SJCRH30 (cell line): ENCODE measurements around the gene PHF21B.

GRCh38 chr22:43126690-43127452 is 16.3 kb downstream of the BIK start:
- RAMPAGE, long total RNA: no peak

DNA sequence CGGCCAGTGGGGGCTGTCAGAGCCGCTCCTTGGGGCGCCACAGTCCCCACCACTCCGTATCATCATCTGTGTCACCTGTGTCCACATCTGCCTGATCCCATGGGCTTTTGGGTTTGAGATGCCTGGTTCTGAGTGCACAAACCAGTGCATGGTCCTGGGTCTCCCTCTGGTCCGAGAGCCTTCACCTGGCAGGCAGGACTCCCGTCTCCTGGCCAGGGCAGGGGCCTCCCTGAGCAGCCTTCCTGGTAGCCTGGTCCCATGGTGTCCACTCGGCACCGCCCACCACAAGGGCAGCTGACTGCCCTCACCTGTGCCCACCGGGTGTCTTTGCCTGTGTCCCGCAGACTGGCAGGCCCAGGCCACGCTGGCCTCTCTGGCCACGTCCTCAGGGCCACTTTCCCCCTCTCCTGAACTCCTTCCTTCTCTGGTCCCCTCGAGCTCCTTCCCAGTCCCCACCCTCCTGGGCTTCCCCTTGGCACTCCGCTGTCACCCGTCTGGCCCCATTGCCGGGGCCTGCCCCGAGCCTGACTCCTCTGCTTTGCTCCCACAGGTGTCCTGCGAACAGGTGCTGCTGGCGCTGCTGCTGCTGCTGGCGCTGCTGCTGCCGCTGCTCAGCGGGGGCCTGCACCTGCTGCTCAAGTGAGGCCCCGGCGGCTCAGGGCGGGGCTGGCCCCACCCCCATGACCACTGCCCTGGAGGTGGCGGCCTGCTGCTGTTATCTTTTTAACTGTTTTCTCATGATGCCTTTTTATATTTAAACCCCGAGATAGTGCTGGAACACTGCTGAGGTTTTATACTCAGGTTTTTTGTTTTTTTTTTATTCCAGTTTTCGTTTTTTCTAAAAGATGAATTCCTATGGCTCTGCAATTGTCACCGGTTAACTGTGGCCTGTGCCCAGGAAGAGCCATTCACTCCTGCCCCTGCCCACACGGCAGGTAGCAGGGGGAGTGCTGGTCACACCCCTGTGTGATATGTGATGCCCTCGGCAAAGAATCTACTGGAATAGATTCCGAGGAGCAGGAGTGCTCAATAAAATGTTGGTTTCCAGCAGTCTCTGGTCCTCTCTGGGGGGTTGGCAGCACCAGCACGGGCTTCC is 14.2 kb downstream of the MCAT start:
- RAMPAGE, long total RNA: no peak

DNA sequence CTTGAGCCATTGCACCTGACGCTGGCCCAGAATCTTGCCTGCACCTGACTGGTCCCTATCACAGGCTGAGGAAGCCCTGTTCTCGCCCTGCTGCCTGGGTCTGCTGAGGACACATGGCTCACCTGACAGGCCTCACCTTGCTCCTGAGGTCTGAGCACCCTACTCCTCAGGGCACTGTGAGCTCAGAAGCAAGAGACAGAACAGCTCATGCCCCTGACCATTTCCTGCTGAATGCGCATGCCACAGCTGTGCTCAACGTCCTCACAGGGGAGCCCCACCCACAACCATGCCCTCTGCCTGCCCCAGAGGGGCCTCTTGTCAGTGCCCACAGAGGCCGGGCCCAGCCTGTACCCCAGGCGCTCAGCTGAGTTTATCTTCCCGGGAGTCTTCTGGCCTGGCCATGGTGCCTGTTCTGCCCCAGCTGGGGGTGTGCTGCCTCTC is 2.8 kb upstream of the TSPO start:
- RAMPAGE, long total RNA: no peak

- RAMPAGE, long total RNA: no peak
Observed at GRCh38 chr22:43188790-43189377, 1.9 kb upstream of the TTLL12 start.

GRCh38 chr22:43238200-43238974 is 51.5 kb upstream of the TTLL12 start:
- RAMPAGE, long total RNA: no peak

- RAMPAGE, long total RNA: no peak
Observed at GRCh38 chr22:43295161-43295731, 47.9 kb downstream of the SCUBE1 start.

DNA sequence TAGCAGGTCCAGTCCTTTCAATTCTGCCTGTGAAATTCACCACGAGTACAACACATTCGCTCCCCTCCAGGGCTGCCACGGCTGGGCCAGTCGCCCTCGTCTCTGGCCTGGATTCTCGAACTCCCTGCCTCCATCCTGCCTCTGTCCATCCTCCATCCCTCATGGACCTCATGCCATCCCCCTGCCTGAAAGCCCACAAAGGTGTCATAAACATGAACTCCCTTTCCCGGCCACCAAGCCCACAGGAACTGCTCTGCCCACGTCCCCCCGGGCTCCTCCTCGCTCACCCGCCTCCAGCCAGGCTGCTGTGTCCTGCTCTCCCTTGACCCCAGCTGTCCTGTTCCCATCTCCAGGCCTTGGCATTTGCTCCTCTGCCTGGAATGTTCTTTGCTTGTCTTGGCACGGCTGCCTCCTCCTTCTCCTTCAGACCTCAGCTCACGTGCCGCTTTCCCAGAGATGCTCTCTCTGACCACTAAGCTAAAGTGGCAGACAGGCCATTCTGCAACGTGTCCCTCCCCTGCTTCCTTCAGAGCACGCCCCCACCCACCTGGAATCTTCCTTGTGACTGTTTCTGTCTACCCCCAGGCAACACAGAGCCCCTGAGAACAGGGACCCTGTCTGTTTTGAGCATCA is 41.9 kb downstream of the SCUBE1 start:
- RAMPAGE, long total RNA: no peak

GRCh38 chr22:43399247-43399739 is 12.5 kb upstream of the MPPED1 start:
- RAMPAGE, long total RNA: no peak

- RAMPAGE, long total RNA: no peak
Observed at GRCh38 chr22:43474285-43474987, 62.6 kb downstream of the MPPED1 start.

- RAMPAGE, long total RNA: no peak
Observed at GRCh38 chr22:44024948-44025450, 897 bp downstream of the PARVB start.

- RAMPAGE, long total RNA: no peak
Observed at GRCh38 chr22:44032185-44032630, 8.1 kb downstream of the PARVB start.

GRCh38 chr22:44168667-44169113 is 12.0 kb upstream of the PARVG start:
- RAMPAGE, long total RNA: no peak

DNA sequence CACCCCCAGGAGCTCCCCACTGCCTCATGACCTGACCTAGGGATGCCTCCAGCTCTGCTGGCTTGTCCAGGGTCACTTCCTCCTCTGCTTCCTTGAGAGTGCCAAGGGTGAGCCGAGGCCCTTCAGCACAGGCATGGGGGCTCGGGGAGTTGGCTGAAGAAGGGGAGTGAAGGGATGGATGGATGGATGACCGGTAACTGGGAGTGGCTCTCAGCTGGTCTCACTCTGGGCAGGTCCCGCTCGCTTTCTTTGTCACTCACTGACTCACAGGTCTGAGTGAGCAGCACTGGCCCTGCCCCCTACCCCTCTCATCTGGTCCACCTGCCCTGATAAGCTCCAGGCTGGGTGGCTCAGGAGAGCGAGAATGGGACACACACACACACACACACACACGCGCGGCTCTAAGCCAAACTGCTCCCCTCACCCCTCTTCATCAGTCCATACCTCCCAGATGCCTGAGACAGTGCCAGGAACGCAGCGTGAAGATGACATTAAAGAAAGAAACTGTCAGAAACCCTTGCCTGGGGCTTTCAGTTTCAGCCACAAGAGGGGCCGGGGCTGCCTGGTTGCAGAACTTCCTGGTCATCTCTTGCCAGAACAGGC is 16.4 kb upstream of the SHISAL1 start:
- RAMPAGE, long total RNA: no peak

GRCh38 chr22:44493743-44494381 is 4.2 kb downstream of the RTL6 start:
- RAMPAGE, long total RNA: no peak

- RAMPAGE, long total RNA: no peak
Observed at GRCh38 chr22:44755456-44755807, 3.1 kb downstream of the ARHGAP8 start.

DNA sequence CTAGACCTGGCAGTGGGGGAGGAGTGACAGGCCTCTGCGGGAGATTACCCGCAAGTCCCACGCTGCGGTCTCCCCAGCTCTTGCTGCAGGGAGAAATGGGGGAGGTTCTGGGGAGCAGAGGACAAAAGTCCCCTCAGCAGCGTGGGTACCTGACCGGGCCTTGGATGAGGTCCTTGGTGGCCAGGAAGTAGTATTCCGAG is 113.0 kb downstream of the ARHGAP8 start:
- RAMPAGE, long total RNA: no peak

DNA sequence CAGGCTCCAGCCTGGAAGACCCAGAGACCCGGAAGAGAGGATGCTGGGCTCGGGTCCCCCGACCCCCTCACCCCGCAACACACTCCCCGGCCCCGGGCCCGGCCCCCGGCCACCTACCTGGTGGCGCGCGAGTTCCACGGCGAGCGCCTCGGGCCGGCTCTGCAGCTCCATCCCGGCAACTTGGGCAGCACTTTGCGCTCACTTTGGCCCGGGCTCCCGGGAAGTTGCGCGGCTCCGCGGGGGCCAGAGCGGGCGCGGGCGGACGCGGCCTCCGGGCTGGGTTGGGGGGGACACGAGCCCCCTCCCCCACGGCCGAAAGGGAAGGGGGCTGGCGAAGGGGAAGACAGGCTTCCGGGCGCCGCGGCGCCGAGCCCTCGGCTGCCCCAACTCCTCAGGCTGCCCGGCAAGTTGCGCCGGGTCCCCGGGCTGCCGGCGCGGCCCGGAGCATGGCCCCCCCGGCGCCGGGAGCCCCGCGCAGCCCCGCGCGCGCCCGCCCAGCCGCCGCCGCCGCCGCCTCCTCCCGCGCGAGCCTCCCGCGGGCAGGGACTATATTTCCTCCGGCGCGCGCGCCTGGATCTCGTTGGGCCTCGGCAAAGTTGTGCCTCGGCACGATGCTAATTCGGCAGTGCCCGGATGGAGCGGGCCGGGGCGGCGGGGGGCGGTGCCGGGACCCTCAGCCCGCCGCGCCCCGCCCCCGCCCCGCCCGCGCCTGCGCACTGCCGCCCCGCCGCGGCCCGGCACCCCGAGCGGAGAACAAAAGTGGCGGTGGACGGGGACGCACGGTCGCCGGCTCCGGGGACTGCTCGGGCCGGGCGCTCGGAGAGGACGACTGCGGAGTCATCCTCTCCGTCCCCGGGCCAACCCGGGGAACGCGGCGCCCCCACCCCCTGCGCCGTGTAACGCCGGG is at the start of gene PHF21B:
PHF21B (minus strand) TSS at position 627 of the 907 bp plus-strand sequence.
- RAMPAGE, long total RNA: no peak

DNA sequence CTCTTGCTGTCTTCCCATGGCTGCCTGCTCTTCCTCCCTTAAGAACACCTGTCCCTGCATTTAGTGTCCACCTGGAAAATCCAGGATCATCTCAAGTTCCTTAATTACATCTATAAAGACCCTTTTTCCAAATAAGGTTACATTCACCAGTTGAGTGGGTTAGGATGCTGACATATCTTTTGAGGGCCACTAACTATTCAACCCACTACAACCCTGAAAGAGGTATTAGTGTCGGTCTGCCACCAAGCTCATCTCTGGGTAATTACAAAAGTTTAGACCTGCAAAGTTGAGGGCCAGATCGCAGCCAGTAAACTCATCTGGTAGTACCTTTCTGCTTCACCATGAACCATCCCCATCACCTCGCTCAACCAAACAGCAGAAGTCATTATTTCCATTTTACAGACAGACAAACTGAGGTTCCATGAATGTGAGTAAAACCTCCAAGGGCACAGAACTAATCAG is 9.6 kb upstream of the NUP50 start:
- RAMPAGE, long total RNA: no peak

DNA sequence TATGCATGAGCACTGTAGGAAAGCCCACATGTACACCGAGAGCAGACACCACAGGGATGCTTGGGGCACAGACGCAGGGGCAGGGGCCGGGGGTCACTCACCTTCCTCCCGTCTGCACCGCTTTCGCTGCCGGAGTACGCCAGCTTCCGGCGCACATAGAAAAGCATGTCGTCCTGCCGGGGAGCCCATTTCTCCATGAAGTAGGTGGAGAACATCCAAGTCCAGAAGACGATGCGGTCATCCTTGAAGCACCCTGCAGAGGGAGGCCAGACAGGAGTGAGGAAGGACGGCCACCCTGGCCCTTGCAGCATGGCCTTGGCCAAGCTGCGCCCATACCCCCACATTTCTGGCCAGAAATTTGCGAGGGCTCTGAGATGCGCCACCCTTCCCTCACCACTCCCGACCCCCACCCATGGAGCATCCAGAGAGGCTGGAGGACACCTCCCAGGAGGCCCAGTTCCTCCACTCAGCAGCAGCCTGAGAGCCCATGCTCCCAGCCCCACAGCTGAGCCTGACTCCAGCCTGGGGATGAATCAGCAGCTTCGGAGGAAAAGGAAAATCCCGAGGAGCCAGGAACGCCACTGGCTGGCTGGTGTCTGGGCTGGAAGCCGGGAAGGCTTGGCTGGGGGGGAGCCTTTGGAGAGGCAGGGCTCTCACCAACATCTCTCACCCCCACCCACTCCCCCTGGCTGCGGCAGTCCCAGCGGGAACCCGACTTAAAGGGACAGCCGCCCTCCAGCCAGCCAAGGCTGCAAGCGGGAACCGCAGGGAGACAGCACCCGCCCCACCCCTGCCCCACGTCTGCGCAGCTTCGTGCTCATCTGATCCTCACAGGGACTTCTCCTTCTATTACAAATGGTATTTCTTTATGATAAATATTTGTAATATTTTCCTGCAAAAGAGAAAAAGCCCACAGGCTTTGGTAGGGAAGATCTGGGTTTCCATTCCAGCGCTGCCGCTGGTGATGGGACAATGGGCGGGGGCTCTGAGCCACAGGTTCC is 28.5 kb downstream of the KIAA0930 start:
- RAMPAGE, long total RNA: no peak

- RAMPAGE, long total RNA: no peak
Observed at GRCh38 chr22:45216398-45216996, 24.2 kb downstream of the KIAA0930 start.